Measurements from ENCODE around the genes GANAB, LRRN4CL and LGALS12.

- RRBS, result no CpG with 5 or more reads among the region's 8 CpGs
These were observed 32.5 kb downstream of the AHNAK start for GRCh38 chr11:62514009-62514546.

DNA sequence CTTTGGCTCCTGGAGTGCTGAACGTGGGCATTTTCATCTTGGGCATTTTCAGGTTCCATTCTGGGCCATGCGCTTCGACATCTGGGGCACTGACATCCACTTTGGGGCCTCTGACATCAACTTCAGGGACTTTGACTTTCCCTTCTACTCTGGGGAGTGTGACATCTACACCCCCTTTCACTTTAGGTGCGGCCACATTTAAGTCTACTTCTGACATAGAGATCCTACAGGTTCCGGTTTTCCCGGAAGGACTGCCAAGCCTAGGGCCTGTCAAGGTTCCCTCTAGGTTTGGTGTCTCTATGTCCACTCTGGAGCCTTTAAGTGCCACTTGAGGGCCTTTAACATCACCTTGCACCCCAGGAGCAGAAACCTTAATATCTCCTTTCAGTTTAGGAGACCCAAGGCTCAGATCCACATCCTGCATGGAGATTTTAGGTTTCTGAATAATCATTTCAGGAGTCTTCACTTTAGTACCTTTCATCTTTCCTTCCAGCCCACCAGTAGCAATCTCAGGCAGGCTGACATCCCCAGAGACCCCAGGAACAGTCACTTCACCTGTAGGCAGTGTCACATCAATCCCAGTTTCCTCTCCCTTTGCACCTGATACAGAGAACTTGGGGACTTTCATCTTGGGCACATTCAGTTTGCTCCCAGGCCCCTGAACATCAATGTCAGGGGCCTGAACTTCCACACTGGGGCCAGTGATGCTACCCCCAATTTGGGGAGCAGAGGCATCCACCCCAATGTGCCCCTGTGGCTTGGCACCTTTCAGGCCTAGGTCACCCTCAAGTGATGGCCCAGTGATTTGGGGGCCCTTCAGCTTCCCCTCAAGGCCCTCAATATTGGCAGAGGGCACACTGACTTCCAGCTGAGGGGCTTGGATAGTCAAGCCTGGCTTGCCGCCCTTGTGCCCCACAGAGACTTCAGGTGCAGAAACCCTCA, 13.8 kb downstream of the AHNAK start:
- RRBS, result no CpG with 5 or more reads among the region's 7 CpGs

- RRBS, result no CpG with 5 or more reads among the region's 5 CpGs
These were observed 5.0 kb downstream of the AHNAK start for GRCh38 chr11:62541429-62542123.

GRCh38 chr11:62542748-62543766, 3.5 kb downstream of the AHNAK start:
- RRBS, result 2% methylated on average over 6 of the region's 38 CpGs

DNA sequence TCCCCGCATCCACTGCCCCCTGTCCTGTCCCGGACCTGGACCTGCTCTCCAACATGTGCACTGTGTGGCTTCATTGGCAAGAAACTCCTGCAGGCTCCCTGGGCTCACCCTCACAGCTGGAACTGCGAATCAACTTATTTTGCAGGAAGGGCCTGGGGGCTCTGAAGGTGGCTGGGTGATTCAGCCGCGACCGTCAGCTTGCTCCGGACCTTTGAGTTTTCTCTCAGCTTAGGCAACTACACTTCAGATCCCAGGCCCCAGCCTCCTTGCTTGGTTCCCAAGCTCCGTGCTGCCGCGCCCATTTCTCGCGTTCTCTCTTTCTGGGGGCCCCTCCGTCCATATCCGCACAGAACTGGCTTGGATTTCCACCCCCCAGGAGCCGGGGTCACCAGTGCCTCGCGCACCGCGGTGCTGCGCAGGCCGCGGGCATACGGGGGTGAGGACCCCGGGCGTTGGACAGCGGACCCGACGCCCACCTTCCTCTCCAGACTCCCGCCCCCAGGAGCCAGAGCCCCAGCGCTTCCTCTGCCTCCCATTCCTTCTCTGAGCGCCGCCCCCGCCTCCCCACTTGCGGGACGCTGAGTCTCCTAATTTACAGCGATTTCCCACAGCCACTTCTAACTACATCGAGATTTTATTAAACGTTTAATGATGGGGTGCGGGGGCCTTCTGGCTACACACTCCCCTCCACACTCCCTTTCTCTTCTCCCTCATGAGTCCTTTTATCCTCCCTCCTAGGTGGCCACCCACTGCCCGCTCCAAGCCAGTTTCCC, 585 bp upstream of the AHNAK start:
- RRBS, result 1% methylated on average over 12 of the region's 40 CpGs

DNA sequence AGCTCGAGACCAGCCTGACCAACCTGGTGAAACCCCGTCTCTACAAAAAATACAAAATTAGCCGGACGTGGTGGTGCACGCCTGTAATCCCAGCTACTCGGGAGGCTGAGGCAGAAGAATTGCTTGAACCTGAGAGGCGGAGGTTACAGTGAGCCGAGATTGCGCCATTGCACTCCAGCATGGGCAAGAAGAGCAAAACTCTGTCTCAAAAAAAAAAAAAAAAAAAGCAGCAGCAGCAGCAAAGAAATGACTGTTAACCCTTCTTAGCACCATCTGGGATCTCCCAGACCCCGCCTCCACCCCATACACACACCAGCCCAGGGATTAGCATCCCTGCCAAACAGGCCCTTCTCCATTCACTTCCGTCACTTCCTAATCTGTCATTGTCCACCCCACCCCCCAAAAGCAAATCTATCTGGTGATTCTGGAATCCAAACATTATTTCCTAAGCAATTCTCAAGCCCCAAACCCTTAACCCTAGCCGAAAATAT, 5.8 kb upstream of the AHNAK start:
- RRBS, result no CpG with 5 or more reads among the region's 12 CpGs

- RRBS, result no CpG with 5 or more reads among the region's 8 CpGs
These were observed 5.1 kb downstream of the EML3 start for GRCh38 chr11:62607456-62607915.

DNA sequence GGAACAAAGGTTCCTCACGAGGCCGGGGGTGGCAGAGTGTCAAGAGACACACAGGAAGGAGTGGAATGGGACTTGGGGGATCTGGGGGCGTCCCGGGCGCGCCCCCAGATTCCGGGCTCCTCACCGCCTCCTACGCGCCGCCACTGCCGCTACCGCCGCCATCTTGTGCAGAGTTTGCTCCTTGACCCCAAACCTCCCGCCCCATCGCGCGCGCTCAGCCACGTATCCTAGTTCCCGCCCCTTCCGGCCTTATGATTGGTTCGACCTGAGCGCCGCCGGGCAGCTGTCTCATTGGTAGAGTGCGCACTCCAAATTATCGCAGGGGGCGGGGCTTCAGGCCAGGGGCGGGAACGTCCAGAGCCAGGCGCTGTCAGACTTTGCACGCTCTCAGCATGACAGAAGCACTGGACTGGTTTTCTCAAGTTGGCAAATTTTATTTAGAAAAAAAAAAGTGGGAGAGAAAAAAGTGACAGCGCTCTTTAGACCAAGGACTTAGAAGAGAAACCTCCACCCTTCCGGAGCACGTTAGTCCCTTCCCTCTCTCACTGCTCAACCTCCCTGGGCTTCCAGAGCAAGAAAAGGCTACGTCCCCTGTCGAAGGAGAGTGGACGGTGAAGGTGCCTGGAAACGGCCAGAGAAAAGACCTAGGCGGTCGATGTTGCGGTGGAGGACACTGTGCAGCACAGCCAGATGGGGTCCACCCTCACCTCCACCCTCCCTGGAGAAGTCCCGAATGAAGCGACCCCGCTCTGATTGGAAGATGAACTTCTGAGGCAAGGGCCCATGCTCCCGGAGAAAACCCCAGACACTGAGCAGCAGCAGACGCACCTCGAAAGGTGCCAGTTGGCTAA, at the start of gene GANAB:
Gene GANAB, minus strand, starts transcription at position 176 of the 851 bp plus-strand sequence.
- RRBS, result 22% methylated on average over 6 of the region's 49 CpGs

DNA sequence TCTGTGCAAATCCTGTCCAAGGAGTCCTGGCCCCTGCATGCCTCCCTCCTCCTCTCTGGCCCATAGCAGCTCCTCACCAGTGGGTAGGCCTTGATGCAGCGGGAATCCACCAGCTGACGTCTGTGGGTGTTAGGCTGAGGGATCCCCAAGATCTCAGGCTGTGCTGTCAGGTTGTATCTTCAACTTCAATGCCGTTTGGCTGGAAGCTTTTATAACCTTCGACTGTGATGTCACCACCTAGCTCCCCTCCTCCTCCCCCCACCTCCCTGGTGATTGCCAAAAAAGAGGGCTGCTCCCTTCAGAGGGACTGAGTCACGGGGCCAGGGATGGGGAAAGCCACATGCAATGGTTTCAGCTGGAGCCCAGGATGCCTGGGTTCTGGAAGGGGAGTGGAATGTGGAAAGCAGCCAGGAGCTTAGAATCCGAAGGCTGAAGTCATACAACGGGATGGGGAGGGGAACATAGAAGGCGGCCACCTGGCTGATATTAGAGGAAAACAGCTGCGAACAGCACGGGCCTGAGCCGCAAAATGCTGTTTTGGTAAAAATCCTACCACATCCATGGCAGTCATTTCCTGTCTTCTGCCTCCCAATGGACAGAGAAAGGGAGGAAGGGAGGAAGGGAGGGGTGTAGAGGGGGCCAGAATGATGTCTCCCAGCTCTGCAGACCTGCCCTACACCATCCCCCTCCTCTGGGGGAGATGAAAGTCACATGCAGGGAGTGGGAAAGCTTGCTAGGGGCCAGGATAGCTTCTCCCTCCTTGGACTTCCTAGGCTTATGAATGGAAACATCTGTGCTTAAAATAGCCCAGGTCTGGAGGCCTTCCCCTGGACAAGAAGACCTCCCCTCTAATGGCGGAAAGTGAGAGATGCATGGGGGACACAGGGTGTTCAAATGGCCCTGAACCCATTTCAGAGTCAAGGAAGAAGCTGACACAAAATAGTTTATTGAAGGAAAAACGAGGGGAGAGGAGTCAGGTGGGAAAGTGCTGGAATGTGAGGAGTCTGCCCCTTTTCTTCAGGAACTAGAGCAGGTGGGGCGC, at the start of gene LRRN4CL:
Gene LRRN4CL, minus strand, starts transcription at position 181 of the 1,042 bp plus-strand sequence.
- RRBS, result no CpG with 5 or more reads among the region's 14 CpGs

DNA sequence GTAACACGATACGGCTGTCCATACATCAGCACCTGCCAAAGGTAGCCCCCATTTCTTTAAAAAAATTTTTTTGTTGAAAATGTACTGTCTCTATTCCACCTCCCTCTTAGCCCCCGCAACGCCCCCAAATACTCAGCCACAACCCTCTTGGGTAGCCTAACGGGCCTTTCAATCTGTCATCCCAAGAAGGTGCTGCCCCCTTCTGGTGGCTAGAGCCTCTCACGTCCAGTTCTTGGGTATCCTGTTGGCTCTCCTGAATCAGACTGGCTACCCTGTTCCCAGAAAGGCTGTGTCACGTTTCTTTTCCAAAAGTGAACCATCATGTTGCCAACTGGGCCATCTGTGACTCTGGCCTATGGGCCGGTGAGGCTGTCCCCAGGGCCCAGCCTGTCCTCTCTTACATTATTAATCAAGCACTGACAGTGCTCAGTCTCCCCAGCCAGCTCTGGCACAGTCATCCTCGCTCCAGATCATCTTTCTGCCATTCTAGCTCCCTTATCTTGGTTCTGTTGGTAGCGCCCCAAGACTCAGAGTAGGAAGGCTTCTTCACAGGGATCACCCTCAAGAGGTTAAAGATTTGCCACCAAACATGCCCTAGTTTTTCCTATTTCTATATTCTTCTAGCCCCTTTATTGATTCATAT, 5.5 kb upstream of the LRRN4CL start:
- RRBS, result no CpG with 5 or more reads among the region's 10 CpGs

DNA sequence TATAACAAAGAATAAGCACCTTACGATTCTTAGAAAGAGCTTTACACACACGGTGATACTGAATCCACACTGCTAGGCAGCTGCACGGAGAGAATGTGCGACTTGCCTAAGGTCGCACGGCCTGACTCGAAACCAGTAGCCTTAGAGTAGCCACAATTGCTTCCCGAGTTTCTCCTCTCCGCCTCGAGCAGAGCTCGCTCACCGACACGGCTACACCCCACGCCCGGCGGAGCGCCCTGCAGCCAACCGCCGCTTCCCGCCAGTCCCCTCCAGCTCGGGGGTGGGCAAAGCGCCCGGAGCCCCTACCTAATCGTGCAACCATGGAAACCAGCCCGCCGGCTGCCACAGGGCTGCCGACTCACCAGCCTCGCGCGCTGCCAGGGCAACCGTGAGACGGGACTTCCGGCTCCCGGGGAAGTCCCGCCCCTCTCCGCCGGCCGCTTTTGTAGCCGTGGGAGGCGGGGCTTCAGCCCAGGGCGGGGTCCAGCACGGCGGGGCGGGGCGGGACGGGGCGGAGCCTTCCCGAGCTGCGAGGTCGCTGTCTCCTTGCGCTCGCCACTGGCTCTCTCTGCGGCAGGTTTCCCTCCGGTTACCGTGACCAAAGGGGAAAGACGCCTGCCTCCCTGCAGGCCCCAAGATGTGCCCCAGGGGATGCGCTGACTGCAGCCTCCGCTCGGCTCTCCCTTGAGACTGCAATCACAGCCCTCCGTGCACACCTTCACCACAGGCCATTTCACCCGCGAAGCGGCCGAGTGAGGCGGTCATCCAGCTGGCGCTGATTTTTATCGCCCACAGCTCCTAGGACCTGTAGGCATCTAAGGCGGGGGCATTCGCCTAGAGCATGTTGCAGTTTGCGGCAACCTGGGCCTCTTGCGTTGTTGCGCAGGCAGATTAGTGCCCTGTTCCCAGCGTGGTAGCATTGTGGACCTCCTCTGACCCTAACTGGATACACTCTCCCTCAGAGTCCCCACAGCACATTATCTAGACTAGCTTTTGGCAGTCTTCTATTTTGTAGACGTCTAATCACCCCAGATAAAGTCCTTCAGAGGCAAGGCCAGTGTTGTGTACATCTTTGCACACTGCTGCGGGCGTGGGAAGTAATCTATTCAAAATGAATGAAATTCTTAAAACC, 961 bp downstream of the BSCL2 start:
- RRBS, result 2% methylated on average over 18 of the region's 76 CpGs

GRCh38 chr11:62719507-62720312, 7.5 kb downstream of the HNRNPUL2 start:
- RRBS, result no CpG with 5 or more reads among the region's 7 CpGs

DNA sequence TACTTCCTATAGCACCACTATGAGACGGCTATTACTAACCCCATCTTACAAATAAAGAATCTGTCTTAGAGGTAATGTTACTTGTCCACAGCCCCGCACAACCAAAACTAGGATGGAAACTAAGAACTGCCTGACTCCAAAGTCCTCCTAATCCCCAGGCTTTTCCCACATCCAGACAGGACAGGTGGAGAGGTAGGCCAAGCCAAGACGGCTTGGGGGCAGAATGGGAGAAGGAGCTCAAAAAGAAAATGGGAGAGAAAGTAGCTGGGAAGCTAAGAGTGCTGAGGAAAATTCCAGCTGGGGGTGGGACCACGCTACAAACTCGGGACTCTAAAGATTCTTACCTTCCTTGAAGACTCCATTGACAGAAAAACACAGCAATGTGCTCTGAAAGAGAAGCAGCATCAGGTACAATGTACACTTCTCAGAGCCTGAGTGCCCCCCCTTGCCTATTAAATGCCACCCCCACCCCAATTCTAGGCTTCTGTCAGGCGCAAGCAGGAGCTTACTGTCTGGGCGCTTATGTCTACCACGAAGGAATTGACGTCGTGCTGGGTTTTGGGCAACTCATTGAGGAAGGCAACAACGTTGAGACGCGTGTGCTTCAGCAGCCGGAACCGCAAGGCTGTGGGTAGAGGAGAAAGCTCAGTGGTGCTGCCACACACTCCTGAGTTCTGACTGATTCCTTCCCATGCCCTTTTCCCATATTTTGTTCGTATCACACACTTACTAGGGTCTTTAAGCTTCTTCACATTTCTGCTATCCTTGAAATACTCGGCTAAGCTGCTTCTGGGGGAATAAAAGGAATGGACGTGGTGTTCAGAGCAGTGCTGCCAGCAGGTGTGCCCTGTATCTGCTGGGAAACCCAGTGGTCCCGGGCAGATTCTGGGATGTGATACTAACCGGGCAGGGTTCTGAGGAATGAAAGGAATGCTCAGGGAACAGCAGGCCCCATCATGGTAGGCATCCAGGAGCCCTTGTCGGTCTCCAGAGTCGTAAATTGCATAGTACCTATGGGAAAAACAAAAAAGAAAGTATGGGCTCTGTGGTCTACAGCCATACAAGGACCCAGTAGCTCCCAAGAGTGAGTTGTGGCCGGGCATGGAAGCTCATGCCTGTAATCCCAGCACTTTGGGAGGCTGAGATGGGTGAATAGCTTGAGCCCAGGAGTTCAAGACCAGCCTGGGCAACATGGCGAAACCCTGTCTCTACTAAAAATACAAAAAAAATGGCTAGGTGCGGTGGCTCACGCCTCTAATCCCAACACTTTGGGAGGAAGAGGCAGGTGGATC, 4.2 kb upstream of the TMEM223 start:
- RRBS, result 60% methylated on average over 1 of the region's 26 CpGs

GRCh38 chr11:62811005-62811743, 5.9 kb upstream of the NXF1 start:
- RRBS, result no CpG with 5 or more reads among the region's 3 CpGs

- RRBS, result 3% methylated on average over 9 of the region's 64 CpGs
These were observed 762 bp downstream of the STX5 start for GRCh38 chr11:62830639-62831938.

DNA sequence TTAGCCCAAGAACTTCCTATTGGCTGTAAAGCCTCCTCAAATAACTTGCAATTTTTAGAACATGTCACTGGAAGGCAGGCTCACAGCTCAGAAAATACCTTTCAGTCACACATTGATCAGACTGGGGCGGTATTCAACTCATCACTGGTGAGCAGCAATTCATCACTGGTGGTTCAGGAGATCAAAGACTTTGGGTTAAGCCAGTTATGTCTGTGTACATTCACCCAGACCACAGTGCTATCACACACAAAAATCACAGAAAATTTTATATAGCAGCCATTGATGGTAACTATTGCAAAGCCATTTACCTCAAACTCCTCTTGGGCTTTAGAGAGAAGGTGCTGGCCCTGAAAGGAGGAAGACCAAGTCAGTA, 13.8 kb upstream of the WDR74 start:
- RRBS, result no CpG with 5 or more reads among the region's 1 CpG

GRCh38 chr11:62879986-62880630, 588 bp upstream of the SLC3A2 start:
- RRBS, result 4% methylated on average over 3 of the region's 11 CpGs

DNA sequence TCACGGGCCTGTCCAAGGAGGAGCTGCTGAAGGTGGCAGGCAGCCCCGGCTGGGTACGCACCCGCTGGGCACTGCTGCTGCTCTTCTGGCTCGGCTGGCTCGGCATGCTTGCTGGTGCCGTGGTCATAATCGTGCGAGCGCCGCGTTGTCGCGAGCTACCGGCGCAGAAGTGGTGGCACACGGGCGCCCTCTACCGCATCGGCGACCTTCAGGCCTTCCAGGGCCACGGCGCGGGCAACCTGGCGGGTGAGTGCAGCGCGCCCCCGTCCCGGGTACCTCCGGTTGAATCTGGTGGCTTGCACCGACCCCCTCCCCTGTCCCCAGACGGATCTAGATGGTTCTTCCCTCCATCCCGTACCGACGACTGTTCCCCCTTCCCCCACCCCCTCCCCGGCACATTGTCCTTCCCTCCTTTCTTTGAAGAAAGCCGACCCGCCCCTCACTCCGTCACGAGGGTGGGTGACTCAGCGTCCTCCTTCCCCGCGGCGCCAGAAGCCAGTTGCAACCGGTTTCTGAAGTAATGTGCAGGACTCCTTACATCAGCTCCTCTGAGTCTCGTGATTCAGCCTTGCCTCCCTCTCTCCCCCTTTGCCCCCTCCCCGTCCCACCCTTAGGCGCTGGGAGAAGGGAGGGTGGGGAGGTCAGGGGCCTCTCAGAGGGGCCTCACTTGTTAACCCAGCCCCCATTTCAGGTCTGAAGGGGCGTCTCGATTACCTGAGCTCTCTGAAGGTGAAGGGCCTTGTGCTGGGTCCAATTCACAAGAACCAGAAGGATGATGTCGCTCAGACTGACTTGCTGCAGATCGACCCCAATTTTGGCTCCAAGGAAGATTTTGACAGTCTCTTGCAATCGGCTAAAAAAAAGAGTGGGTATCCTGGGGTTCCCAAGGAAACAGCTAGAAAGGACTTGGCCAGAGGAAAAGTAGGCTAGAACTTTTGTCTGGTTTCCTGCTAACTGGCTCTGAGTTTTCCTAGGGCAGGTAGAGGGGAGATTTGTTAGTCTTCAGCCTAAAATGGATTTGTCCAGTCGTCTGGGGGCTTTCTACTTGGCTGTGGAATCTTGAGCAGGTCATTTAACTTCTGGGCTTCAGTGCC, 853 bp downstream of the SLC3A2 start:
- RRBS, result no CpG with 5 or more reads among the region's 54 CpGs

DNA sequence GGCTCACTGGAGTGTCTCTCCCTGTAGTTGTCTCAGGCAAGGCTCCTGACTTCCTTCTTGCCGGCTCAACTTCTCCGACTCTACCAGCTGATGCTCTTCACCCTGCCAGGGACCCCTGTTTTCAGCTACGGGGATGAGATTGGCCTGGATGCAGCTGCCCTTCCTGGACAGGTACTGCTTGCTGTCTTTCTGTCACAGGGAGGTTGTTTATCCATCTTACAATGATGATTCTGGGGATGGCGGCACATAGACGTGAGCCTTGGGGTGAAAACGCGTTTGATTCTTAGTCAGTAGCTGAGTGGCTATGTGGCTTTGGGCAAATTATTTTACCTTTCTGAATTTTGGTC, 4.7 kb downstream of the SLC3A2 start:
- RRBS, result no CpG with 5 or more reads among the region's 7 CpGs

- RRBS, result 53% methylated on average over 3 of the region's 21 CpGs
These were observed at the start of gene LGALS12 for GRCh38 chr11:63505692-63506560. LGALS12 (plus strand) TSS chr11:63506084.